Ileum (tissue), 1 donor: ENCODE results near the genes PLK5 and PLEKHJ1.

DNA sequence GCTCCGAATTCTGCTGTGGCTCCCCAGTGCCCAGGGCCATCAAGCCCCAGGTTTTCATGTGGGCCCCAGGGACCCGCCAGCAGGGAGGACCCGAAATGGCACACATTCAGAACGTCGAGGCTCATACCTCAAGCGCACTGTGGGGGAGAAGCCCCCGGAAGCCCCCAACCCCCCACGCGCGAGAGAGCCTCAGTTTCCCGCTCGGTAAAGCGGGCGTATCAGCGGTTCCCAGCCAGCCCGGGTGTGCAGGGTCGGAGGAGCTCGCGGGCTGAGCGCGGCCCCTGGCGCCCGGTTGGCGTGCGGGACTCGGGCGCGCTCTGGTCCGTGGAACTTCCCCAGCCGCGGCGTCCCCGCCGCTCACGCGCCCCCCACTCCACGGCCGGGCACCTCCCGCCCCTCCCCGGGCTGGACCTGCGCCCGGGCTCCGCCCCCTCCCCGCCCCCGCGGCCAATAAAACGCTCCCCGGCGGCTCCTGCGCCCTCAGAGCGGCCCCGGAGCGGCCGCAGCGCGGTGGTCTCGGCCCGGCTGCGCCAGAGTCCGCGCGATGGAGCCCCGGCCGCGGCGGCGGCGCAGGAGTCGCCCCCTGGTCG, at the start of gene PLK5:
Gene PLK5, plus strand, starts transcription at position 483 of the 590 bp plus-strand sequence.
- PRO-cap = bidirectional peak, plus-strand start at position 483 of the sequence, minus-strand start at position 348 of the sequence

DNA sequence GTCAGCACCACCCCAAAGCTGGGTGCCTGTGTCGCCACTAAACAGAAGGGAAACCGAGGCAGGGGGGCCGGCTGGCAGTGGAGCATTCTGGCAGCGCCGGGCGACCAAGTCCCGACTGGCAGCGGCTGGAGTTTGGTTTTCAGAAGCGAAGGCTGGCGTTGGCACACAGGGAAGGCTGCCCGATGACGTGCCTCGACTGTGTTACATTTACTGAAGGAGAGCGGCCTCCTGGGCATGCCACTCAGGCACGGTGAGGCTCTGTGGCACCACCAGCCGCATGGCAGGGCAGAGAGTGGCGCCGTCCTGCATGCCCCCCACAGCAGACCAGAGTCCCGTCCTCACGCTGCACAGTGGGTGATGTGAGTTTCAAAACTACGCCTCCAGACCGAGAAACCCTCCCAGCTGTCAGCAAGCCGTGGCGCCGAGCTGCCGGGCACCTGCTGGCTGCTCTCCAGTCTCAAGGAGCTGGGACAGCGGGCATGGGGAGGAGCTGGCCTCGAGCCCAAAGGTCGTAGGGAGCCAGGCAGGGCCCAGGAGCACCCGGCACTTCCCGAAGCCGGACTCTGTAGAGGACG, 9.3 kb upstream of the MEX3D start:
- PRO-cap = no peak

- PRO-cap = no peak
These were observed 911 bp upstream of the UQCR11 start for GRCh38 chr19:1606259-1606486.

DNA sequence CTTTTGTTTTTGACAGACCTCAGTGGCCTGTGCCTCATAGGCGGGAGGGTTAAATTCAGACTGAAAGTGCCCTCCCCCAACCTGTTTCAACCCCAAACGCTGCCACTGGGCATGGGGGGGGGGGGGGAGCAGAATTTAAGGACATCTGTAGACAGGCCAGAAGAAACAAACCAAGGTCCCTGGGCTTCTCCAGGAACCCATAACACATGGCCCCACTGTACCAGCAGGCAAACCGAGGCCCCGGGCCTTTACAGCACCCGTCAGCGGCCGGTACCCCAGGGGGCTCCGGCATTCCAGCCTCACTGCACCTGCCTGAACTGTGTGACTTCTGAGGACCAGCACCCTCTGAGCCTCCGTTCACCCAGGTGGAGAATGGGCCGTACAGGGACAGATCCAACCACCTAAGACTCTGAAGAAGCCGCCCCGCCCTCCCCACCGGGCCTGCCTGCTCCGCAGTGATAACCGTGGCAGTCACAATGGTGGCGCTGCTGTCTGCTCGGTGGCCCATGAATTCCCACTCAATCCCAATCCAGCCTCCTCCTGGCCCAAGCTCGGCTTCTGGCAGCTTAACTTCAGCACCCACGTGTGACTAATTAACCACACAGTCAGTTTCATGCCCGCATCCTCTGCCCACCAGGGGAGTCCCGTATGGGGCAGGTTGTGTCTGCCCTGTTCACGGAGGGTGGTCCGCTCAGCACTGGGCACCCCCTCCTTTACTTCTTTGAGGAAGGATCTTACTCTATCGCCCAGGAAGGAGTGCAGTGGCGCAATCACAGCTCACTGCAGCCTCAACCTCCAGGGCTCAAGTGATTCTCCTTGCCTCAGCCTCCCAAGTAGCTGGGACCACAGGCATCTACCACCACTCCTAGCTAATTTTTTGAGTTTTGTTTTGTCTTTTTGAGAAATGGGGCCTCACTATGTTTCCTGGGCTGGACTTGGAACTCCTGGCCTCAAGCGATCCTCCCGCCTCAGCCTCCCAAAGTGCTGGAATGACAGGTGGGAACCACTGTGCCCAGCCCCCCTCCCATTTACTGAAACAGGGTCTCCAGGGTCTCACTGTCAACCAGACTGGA, 3.4 kb downstream of the TCF3 start:
- PRO-cap = no peak

DNA sequence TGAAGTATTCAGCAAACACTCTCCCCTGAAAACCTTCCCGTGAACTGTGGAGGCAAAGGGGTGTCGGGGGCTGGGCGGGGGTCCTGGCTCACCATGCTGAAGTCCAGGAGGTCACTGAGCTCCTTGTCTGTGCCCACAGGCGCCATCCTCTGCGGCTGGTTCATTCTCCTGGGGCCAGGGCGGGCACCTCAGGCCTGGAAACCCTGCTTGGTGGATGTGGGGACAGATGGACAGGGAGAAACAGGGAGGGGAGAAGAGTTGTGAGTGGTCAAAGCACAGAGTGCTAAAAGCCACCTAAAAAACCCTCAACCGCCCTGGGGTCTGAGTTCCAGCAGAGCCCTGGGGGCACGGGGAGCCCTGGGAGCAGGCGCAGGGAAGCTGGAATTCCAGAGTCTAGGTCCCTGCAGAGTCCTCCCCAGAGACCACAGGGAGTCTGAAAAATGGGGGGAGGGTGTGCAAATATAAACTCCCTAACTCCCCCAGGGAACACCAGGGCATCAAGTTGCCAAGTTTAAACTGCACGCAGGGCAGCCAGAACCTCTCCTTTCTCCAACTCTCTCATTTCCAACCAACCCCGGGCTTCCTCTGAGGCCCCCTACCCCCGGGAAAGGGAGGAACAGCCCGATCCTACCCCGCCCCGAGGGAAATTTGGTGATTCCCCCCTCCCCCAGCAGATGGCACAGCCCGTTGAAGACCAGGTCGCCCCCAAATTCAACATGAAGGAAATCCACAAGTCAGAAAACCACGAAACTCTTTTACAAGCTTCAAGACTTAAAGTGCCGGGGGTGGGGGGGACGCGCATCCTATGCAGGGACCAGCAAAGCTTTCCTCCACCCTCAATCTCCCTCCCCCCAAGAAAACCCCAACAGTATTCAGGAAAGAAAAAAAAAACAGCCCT, 2.1 kb downstream of the TCF3 start:
- PRO-cap = no peak

GRCh38 chr19:1795552-1795759, 16.6 kb downstream of the ATP8B3 start:
- PRO-cap = no peak

DNA sequence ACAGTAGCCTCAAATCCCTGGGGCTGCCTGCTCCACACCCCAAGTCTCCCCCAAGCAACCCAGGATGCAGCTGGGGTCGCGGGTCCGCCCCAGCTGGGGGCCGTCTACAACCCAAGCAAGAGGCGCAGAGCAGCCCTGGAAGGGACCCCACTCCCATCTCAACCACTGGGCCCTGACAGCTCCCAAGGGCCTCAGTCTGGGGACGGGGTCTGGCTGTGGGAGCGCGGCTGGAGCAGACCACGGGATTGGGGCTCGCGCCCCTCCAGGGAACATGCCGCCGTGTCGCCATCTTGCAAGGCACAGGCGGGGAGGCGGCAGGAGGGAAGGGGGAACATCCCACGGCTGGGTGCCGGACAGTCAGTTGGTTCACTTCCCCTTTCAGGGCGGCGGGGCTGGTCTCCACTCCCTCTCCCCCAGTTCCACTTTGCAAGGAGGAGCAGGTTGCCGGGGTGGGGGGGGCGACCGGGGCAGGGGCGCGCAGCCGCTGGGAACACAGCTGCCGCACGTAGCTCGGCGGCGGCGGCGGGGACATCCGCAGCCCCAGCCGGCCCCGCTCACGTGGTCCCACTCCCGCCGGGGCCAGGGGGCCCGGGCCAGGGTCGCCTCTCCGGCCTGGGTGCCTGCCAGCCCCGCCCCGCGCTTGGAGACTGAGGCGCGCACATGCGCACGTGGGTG, 6.7 kb downstream of the KLF16 start:
- PRO-cap = bidirectional peak, plus-strand start at position 508 of the sequence, minus-strand start at position 368 of the sequence

DNA sequence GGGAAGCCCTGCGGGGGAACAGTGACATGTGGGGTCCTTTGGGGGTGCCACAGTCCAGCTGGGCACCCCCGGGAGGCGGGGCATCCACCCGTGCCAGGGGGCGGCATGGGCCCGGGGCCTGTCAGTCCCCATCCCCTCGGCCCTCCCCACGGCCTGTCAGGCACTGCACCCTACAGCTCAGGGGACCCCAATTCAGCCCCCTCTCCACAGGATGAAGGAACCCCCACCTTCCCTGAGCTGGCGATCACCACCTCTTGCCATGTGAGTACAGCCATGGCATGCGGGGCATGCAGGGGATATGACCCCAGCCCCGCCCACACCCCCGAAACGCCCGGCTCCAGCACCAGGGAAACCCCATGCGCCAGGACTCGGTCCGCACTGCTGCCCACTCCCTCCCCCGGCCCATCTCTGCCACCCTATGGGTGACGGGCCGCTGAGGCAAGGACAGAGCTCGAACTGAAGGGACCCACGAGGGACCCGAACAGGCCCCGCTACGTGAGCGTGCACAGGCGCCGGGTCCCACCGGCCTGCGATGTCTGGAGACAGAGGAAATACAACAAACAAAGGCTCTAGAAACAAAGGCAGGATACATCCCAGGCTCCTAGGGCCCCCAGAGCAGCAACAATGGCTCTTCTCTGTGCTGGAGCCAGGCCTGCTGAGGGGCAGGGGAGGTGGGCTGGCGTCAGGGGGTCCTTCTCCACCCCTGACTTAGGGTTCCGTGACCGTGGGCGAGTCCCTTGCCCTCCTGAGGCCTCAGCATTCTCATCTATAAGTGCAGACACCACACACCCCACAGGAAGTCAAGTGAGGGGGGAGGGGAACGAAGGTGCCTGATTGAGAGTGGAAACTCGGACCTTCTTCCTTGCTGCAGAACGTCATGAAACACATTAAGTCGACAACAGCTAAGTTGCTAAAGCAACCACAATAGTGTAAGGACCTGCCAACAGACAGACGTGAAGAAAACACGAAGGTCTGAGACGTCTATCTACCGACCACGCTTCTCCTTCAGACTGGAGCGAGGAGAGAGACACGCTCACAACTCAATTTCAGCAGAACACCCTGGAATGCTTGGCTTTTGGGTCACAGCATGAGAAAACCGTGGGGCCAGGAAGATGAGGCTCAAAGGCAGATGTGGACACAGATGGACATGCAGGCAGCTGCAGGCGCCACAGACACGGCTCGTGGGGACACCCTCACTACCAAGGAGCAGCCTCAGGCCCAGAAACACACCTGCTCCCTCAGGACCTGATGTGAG, 3.1 kb downstream of the ABHD17A start:
- PRO-cap = no peak

GRCh38 chr19:1901759-1902474, 3.3 kb upstream of the ADAT3 start:
- PRO-cap = bidirectional peak, plus-strand start at chr19:1902168, minus-strand start at chr19:1902005

- PRO-cap = no peak
These were observed 5.1 kb upstream of the CSNK1G2 start for GRCh38 chr19:1935527-1936557.

DNA sequence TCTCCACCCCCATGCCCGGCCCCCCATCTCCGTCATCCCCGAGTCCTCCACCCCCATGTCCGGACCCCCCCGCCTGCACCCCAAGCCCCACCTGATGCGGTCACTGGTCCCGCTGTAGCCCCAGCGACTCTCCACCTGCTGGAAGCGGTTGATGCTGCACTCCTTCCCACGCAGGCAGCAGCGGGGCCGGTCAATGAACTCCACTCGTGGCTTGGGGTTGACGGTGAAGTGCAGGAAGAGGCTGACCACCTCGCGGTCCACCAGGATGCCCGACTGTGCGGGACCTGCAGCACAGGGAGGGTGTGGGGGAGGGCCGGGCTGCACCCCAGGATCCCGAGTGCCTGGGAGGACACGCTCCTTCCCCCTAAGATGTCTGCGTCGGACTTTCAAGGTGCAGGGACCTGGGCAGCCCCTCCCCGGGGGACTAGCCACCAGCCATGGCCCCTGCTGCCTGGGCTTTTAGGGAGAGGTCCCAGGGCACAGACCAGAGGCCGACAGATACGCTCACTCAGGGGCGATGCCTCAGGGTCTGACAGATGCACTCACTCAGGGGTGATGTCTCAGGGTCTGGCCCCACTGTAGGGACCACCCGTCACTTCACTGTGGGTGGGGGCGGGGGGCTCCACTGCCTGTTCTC, 28.0 kb downstream of the BTBD2 start:
- PRO-cap = no peak

GRCh38 chr19:2049398-2050518, 1.3 kb downstream of the MKNK2 start:
- PRO-cap = bidirectional peak, plus-strand start at chr19:2050183, minus-strand start at chr19:2049996

- PRO-cap = no peak
These were observed 16.8 kb downstream of the MOB3A start for GRCh38 chr19:2079273-2079755.

DNA sequence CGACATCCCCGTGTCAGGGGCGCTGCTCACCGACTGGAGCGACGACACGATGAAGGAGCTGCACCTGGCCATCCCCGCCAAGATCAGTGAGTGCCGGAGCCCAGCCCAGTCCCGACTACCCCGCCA, 225 bp downstream of the IZUMO4 start:
- PRO-cap = no peak

GRCh38 chr19:2112696-2113353, 16.1 kb downstream of the IZUMO4 start:
- PRO-cap = no peak

GRCh38 chr19:2142394-2143028, 8.9 kb downstream of the AP3D1 start:
- PRO-cap = no peak

DNA sequence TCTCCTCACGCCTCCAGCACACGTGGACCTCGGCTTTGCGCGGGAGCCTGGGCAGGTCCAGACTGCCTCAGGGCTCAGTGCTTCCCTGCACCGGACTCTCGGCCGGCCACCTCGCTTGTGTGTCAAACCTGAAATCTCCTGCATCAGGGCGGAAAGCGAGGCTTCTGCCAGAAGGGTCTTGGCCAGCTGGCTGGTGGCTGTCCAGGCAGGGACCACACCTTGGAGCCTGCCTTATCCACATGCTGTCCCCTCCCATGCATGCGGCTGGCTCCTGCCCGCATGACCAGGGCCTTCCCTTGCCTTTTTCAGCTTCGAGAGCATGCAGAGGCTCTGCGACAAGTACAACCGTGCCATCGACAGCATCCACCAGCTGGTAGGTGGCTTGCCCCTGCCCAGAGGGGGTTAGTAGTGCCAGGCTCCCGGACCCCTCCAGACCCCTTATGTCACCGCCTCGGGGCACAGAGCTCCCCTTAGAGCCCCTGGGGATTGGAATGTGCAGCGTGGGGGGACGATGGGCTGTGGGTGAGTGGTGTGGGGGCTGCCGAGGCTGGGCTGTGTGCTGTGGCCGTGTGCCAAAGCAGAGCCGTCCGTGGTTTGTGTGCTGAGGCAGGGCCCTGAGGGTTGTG, 25.8 kb downstream of the DOT1L start:
- PRO-cap = no peak

DNA sequence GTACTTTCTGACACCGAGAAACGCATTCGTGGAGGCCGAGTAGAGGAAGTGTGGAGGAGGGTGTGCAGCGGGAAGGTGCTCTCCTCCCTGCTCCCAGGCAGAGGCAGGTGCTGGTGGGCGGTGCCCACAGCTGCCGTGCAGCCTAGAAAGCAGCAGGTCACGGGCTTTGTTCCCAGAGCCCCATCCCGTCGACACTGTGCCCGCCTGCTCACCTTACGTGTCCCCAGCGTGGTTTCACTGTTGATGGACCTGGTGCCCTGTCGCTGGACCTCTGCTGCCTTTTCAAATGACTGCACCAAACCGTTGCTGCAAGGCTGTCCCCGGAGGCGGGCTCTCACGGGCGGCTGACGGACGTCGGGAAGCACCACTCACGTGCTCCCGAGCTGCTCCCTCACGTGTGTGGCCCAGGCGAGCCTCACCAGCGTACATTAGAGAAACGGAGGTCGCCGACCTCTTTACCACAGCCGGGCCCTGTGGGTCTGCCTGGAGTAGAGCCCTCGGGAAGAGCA, 20.8 kb downstream of the PLEKHJ1 start:
- PRO-cap = no peak

- PRO-cap = bidirectional peak, plus-strand start at chr19:2235685, minus-strand start at chr19:2235529
These were observed 735 bp downstream of the PLEKHJ1 start for GRCh38 chr19:2235082-2236106.

DNA sequence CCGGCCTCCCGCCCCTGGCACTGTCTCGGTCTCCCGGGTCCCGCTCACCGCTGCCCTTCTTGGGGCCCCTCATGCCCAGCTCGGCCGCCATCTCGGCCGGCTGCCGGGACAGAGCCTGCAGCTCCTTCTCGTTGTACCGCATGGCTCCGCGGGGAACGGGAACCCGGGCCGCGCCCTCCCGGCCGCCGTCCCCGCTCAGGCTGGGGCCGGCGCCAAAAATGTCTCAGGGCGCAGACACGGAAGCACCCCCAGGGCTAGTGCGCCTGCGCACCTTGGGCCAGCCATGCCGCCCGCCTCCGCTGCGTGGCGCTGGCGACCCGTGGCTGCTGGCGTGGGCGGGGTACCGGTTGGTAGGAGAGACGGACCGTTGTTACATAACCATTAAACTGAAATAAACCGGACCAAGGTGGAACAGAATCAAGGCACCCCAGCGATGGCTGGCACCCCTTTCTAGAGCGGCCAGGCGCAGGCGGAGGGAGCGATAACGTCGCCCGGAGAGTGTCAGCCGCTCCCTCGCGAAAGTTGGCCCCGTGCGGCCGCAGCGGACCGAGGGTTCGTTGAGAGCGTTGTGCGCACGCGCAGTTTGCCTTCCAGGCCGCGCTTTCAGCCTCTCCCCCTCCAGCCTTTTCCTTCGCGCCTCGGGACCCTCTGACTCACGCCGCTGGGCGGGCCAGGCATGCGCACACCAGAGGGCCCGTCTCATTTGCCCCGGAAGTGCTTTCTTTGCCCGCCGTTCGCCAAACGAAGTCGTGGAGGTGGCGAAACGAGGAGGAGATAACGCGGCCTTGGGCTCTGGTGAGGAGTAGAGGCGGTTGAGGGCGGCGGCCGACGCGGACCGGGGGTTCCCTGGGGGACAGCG, at the start of gene PLEKHJ1:
Gene PLEKHJ1, minus strand, starts transcription at position 223 of the 859 bp plus-strand sequence.
- PRO-cap = bidirectional peak, plus-strand start at position 384 of the sequence, minus-strand start at position 197 of the sequence; bidirectional peak, plus-strand start at position 740 of the sequence, minus-strand start at position 559 of the sequence